Measurements from ENCODE around the gene RAB8B.

- PRO-cap: no peak
These were observed 49.3 kb downstream of the TLN2 start for GRCh38 chr15:62439671-62440095.

- PRO-cap: no peak
These were observed 84.4 kb downstream of the TLN2 start for GRCh38 chr15:62474462-62475517.

- PRO-cap: no peak
These were observed 176.9 kb downstream of the TLN2 start for GRCh38 chr15:62567234-62567706.

DNA sequence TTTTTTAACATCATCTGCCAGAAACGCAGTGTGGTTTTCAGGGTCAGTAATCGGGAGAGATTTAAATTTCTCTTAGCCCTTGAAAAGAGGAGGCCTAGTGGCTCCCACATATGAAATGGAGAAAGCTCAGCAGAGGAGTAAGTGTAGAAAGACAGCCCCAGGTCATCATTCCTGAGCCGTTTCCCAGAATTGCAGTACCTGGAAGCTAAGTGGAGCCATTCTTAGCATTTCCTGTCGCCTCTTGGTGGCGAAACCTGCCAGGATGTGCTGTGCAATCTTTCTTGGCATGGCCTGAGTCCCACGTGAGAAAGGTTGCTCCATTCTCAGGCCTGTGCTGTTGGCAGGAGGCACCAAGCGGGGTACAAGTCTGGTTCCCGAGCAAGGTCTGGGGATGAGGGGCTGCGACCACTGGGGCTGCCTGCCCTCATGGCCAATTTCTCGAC lies 207.2 kb upstream of the TPM1 start:
- PRO-cap: no peak

GRCh38 chr15:62853222-62853758 lies 189.3 kb upstream of the TPM1 start:
- PRO-cap: no peak

GRCh38 chr15:62886481-62887402 lies 155.8 kb upstream of the TPM1 start:
- PRO-cap: no peak

- PRO-cap: no peak
These were observed 31.3 kb upstream of the TPM1 start for GRCh38 chr15:63011141-63011838.

DNA sequence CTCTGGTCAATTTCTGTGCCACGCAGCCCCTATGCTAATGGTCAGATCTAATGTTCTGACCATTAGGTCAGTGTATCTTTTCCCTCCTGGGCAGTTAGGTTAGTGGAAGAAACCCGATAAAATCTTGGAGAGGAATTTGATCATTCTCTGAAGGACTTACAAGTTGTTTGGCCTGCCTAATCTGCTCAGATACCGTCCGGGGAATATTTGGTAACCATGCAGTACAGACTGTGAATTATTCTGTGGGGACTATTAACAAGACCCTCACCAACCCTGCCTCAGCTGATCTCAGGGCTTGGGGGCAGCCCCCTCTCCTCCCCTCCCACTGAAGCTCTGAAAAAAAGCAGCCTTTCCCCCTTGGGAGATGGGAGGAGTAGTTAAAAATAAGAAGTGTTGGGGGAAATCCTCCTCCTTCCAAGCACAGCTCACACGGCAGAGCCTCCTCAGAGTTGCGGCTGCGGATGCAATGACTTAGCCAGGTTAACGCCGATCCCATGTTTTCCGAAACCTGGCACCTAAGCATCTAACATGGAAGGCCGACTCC lies 1.3 kb upstream of the TPM1 start:
- PRO-cap: no peak

DNA sequence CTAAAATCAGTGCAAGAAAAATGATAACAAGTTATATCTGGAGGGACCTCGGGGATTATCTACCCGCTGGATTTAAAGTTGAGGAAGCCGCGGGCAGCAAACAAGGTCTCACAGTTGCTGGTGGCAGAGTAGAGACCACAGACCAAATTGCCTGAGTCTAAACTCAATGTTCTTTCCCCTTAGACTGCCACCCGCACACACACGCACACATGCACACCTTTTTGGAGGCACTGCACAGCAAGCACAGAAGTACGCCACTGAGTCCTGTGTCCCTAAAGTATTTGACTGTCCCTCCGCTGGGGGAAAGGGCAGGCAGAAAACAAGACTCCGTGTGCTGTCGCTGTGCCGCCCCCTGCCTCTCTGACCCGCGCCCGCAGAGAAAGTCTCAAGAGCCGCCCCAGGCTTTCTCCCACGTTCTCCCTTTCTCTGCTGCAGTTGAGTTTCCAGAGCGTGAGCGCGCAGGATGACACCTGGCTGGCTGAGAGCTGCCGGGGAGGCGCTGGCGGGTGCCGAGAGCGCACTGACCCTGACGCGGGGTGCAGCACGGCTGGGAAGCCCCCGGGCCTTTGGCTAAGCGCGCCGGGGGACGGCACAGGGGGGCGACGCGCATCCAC lies 733 bp upstream of the TPM1 start:
- PRO-cap: bidirectional peak, plus-strand start at position 523 of the sequence, minus-strand start at position 437 of the sequence

DNA sequence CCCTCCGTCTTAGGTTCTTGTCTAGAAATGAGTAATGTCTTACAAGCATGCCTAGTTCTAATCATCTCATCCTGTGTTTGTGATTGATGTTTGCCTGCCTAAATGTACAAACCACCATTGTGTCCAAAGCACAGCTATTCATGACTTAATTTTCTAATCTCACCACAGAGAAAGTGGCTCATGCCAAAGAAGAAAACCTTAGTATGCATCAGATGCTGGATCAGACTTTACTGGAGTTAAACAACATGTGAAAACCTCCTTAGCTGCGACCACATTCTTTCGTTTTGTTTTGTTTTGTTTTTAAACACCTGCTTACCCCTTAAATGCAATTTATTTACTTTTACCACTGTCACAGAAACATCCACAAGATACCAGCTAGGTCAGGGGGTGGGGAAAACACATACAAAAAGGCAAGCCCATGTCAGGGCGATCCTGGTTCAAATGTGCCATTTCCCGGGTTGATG lies 28.4 kb downstream of the TPM1 start:
- PRO-cap: no peak

- PRO-cap: no peak
These were observed 5.7 kb downstream of the LACTB start for GRCh38 chr15:63127171-63127863.

DNA sequence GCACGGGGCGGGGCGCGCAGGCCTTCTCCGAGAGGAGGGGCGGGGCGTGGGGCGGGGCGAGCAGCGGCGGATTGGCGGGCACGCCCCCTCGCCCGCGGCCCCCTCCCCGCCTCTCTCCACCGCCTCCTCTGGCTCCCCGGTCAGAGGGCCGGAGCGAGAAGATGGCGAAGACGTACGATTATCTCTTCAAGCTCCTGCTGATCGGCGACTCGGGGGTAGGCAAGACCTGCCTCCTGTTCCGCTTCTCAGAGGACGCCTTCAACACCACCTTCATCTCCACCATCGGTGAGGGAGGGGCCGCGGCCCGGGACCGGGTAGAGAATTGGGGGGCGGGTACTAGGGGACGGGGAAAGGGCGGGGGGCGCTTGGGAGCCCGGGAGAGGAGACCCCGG lies at the start of gene RAB8B:
RAB8B (plus strand) TSS at position 143 of the 392 bp plus-strand sequence.
- PRO-cap: bidirectional peak, plus-strand start at position 143 of the sequence, minus-strand start outside the sequence

DNA sequence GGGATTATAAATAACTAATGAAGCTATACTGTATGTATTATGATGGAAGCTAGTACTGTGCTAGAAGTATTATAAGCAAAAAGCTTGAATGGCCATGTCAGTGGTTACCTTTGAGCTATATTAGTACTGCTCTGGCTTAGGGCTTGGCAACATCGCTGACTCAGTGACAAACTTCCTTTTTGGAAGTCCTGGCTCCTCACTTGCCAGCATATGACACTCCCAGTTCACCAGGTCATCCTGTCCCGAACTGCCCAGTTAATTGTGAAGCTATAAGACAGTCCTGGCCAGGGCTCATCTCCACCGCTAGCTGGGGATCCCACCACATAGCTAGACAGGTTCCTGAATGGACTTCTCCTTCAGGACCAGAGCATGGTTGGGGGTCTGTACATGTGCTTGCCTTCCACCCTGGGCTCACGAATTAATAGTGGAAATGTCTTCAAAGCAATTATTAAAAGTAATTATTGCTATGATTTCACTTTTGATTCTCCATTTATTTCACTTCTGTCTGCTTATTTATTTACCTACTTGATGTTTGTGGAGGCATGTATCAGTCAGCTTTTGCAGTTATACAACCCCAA lies 32.0 kb downstream of the RAB8B start:
- PRO-cap: no peak

GRCh38 chr15:63256694-63257056 lies 20.7 kb upstream of the APH1B start:
- PRO-cap: no peak

GRCh38 chr15:63276429-63276912 lies 934 bp upstream of the APH1B start:
- PRO-cap: no peak

DNA sequence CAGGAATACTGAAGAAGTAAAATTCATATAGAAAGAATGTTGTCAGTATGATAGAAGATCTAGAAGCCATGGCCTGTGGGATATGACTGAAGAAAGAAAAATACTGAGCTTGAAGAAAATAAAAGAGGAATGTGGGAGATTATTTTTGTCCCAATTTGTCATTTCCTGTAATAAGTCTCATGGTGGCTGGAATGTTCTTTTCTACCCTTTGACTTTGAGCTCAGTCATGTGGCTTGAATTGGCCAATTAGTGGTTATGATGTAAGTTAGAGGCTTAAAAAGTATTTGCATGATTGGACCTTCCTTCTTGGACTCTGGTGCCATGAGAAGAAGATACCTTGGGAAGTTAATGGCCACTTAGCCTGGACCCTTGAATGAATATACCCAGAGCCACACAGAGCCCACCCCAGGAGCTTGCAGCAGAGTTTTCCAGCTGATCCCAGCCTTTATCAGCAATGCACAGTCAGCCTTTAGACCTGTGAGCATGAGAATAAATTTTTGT lies 14.2 kb downstream of the APH1B start:
- PRO-cap: no peak

DNA sequence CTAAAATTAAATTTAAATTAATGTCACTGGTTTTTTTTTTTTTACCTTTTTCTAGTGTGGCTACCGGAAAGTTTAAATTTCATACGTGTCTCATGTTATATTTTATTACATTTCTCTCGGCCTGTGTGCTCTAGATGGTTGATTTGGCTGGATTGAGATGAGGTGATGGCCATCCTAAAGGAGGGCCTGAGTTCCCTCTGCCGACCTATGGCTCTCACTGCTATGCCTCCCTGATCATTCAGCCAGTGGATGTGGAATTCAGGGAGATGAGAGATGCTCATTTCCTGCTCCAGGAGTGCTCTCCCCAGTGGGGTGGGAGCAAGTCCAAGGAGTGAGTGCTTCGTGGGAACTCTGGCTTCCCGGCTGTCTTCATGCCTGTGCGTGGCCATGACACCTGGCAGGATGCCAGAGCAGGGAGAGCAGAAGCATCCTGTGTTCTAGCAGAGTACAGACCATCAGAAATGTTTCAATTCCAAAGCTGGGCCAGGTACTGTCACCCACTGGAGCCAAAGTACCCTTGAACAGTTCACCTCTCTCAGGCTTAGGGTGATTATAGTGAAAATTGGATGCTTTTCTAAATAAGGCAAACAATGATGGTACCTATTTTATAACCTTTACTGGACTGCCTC lies 45.1 kb downstream of the APH1B start:
- PRO-cap: no peak

DNA sequence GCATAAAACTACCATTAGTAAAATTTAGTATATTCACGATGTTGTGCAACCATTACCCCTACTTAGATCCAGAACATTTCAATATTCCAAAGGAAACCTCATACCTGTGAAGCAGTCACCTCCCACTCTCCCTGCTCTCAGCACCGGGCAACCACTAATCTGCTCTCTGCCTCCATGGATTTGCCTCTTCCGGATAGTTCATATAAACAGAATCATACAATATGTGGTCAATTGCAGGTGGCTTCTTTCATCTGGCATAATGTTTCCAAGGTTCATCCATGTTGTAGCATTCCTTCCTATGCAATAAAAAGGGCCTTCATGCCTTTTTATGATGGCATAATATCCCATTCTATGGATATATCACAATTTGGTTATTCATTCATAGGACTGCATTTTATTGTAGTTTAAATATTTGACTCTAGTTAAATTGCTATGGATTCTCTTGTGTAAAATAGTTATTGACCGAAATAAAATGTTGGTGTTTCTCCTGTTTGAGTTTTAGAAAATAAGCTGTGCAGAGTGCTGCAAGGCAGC lies 23.9 kb downstream of the CA12 start:
- PRO-cap: no peak

- PRO-cap: bidirectional peak, plus-strand start at chr15:63367734, minus-strand start at chr15:63367653
These were observed 14.1 kb downstream of the CA12 start for GRCh38 chr15:63367464-63368053.

DNA sequence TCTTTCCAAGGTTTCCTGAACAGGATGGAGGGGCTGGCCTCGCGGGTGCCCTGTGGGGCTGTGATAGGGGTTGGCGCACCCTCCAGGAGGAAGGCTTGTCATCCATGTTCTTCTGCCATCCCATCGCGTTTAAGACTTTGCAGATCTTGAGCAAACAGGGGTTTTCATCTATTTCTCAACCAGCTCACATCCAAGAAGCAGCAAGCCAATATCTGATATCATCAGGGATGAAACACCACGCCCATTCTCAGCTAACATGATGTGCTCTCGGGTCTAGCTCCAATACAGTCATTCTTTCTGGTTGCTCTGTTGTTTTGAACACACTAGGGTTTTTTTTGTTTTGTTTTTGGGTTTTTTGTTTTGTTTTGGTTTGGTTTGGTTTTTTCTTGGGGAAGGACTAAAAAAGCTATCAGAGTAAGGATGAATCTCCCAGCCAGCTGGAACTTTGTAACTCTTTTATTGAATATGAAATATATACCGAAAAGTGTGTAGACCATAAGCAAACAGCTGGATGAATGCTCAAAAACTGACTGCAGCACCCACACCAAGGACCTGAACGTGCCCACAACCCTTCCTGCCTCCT lies 10.0 kb downstream of the CA12 start:
- PRO-cap: no peak